ENCODE measurements around a stretch of chr15.

DNA sequence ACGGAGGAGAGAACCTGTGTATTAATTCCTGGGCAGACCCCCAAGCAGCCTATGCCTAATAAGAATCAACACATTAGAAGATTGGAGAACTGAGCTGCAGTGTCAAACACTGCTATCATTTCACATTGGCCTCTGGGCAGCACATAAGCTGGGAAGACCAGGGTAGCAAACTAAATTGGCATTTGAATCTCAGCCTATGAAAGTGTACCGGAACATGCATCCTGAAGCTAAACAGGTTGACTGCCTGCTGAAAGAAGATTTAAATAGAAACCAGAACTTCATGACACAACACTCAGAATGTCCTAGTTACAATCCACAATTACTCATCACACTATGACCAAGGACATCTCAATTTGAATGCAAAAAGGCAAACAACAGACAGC lies 26.3 kb downstream of the TM2D3 start:
- PRO-cap = no peak

All from peritoneum (tissue), 1 donor.